SK-N-DZ (cell line): ENCODE results near the genes PITPNC1 and AMZ2.

DNA sequence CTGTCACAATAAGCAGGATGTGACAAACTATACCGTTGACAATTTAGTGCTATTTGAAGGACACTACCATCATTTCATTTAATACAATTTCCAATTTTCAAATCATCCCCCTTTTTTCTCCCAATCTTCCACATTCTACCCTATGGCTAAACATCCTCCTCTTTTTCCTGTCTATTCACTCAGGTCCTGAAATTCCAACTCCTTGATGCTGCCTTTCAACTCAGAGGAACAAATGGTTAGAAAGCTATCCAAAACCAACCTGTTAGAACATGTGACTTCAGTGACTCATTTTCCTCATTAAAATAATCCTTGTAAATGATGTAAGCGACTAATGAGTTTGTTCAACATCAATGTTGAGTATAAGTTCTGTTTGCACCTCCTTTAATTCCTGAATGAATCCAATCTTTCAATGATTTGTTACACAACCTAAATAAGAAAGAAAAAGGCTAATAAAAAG lies 5.5 kb downstream of the PSMD12 start:
RAMPAGE:
- cytosol, long total RNA: no peak
- nucleus, long total RNA: no peak

RAMPAGE:
- cytosol, long total RNA: no peak
- nucleus, long total RNA: no peak
Observed at GRCh38 chr17:67364677-67365523, 1.5 kb downstream of the PSMD12 start.

GRCh38 chr17:67377117-67378101 lies at the start of gene PITPNC1:
TSS of gene PITPNC1 (plus strand) at chr17:67377281.
RAMPAGE:
- cytosol, long total RNA: no peak
- nucleus, long total RNA: no peak

DNA sequence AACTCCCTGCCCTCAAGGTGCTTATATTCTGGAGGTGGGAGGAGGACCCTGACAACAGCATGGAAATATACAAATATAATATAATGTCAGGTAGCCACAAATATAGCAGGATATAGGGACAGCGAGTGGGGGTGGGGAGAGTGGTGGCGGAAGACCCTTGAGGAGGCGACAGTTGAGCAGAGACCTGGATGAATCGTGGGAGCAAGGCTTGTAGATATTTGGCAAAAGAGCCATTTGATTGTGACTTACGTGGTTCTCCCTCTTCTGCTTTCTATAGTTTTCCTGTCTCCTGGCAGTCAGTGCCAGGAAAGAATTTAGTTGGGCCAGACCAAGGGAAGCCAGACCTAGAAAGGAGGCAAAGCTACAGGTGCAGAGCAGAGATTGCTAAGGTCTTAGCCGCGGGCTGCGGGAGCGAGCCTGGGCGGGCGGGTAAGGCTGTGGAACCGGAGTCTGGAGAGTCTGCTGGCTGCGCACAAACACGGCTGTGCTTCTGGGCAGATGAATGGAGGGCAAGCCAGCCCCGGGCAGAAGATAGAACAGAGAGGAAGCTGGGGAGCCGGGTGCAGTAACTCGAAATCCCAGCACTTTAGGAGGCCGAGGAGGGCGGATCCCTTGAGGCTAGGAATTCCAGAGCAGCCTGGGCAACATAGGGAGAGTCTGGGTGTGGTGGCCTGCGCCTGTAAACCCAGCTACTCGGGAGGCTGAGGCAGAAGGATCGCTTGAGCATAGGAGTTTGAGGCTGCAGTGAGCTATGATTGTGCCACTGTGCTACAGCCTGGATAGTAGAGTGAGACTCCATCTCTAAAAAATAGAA lies 56.0 kb downstream of the PITPNC1 start:
RAMPAGE:
- cytosol, long total RNA: no peak
- nucleus, long total RNA: no peak

DNA sequence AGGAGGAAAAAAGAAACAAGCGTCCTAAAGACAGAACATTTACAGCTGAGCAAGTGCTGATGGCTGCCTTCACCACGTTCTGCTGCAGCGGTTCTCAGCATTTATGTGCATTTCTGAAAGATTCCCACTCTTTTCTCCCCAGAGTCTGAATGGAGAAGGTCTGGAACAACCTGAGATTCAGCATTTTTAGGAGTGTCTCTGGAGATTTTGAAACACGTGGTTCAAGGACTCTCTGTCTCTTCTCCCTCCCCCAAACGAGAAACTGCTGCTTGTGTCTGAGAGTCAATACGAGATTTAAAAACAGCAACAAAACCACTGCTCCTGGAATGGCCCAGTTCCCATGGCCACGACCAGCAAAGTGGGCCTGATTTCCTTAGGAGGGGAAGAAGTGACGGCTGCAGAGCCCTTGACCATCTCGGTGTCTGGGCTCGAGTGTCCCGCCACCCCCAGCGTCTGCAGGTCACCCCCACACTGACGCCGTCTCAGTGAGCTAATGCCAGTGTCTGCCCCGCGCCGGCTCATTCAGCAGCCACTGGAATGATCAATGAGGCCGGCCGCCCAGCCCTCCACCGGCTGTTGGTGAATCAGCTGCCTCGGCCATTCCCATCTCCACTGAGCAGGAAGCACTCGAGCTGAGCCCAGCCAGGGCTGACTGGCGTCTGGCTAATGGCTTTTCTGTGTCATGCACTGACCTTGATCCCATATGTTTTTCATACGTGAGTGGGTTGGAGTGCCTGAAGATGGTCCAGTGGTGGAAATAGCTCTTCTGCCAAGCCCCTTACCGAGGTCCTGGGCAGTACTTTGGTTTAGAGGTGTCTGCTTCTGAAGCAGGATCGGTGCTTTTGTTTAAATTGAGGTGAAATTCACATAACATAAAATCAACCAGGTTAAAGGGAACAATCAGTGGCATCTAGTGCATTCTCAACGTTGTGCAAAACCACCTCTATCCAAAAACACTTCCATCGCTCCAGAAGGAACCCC lies 151.8 kb downstream of the PITPNC1 start:
RAMPAGE:
- cytosol, long total RNA: no peak
- nucleus, long total RNA: no peak

DNA sequence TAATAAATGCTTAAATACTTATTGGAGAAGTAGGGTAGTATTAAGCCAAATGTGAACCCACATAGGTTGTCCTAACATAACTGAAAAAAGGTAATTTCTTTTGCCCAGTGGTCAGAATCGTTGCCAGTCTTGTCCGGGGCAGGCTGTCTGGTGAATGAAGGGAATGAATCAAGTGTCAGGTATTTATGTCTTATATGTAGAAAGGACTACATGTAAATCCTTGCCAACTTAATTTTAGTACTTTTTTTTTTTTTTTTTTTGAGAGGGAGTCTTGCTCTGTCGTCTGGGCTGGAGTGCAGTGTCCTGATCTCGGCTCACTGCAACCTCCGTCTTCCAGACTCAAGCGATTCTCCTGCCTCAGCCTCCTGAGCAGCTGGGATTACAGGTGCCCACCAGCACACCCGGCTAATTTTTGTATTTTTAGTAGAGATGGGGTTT lies 2.4 kb downstream of the BPTF start:
RAMPAGE:
- cytosol, long total RNA: no peak
- nucleus, long total RNA: no peak

DNA sequence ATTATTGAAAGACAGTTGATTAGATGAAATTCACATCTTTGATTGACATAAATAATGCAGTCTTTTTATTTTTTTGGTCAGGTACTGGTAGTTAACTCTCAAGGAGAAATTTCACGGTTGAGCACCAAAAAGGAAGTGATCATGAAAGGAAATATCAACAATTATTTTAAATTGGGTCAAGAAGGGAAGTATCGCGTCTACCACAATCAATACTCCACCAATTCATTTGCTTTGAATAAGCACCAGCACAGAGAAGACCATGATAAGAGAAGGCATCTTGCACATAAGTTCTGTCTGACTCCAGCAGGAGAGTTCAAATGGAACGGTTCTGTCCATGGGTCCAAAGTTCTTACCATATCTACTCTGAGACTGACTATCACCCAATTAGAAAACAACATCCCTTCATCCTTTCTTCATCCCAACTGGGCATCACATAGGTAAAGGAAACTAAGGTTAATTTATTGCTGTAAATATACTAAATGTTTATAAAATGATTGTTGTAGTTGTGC lies 68.0 kb downstream of the BPTF start:
RAMPAGE:
- cytosol, long total RNA: no peak
- nucleus, long total RNA: no peak

DNA sequence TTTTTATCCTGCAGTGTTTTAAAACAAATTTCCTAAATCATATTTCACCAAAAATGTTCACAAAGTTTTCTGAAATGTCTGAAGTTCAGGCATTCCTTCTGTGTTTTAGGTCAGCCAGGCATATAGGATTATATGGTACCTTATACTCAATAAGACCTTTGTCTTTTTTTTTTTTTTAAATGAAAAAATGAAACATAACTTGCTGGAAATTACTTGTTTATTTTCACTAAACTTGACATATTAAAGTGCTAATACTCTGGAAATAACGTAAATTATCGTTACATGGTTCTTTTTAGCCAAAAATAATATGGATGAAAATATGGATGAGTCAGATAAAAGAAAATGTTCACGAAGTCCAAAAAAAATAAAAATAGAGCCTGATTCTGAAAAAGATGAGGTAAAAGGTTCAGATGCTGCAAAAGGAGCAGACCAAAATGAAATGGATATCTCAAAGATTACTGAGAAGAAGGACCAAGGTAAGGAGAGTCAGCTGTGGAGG lies 84.0 kb downstream of the BPTF start:
RAMPAGE:
- cytosol, long total RNA: no peak
- nucleus, long total RNA: no peak

RAMPAGE:
- cytosol, long total RNA: no peak
- nucleus, long total RNA: no peak
Observed at GRCh38 chr17:67911310-67912517, 84.6 kb downstream of the C17orf58 start.

GRCh38 chr17:68019633-68021003 lies 15.4 kb upstream of the KPNA2 start:
RAMPAGE:
- cytosol, long total RNA: start-site peak on the plus strand at chr17:68020114-68020160, 5 and 6 reads in 2 replicates
- nucleus, long total RNA: no peak

DNA sequence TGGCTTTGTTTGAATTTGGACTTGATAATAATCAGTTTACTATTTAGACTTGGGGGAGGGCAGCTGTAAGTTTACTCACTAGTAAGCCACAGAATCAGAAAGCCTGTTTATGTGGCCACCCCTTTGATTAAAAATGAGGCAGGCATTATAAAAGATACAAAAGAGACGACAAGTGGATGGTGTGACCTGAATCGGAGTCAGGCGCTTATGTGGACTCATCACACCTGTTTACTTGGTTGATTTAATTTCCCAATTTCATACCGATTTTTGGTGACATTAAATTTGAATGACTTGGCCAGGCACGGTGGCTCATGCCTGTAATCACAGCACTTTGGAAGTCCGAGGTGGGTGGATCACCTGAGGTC lies 9.0 kb downstream of the KPNA2 start:
RAMPAGE:
- cytosol, long total RNA: no peak
- nucleus, long total RNA: no peak

RAMPAGE:
- cytosol, long total RNA: no peak
- nucleus, long total RNA: no peak
Observed at GRCh38 chr17:68085943-68086562, 50.5 kb downstream of the KPNA2 start.

RAMPAGE:
- cytosol, long total RNA: no peak
- nucleus, long total RNA: no peak
Observed at GRCh38 chr17:68101265-68102303, 66.0 kb downstream of the KPNA2 start.

DNA sequence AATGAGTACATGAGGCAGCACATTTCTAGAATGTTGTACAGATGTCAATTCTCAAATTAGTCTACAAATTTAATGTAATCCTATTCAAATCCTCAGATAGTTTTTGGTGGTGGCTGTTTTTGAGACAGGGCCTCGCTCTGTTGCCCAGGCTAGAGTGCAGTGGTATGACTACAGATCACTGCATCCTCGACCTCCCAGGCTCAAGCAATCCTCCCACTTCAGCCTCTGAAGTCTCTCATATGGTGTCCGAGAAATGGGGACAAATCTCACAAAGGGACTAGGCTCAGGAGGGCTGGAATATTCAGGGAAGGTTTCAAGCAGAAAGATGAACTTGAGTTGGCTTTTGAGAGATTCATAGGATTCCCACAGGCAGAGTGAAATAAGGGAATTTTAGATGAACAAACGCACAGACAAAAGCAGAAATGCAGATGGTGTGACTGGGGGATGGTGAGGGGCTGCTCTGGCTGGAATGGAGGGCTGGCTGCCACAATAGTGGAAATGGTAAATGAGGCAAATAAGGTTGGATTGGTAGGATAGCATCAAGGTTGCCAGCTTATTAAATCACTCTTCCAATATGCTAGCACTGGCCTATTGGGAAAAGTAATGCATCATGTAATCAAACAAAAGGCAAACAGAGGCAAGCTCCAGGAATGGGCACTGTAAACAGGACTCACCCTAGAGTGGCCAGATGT lies 89.0 kb downstream of the KPNA2 start:
RAMPAGE:
- cytosol, long total RNA: no peak
- nucleus, long total RNA: no peak

RAMPAGE:
- cytosol, long total RNA: no peak
- nucleus, long total RNA: no peak
Observed at GRCh38 chr17:68168639-68169108, 79.2 kb upstream of the AMZ2 start.

GRCh38 chr17:68179977-68180412 lies 67.8 kb upstream of the AMZ2 start:
RAMPAGE:
- cytosol, long total RNA: no peak
- nucleus, long total RNA: no peak

RAMPAGE:
- cytosol, long total RNA: no peak
- nucleus, long total RNA: no peak
Observed at GRCh38 chr17:68204626-68205198, 43.1 kb upstream of the AMZ2 start.

DNA sequence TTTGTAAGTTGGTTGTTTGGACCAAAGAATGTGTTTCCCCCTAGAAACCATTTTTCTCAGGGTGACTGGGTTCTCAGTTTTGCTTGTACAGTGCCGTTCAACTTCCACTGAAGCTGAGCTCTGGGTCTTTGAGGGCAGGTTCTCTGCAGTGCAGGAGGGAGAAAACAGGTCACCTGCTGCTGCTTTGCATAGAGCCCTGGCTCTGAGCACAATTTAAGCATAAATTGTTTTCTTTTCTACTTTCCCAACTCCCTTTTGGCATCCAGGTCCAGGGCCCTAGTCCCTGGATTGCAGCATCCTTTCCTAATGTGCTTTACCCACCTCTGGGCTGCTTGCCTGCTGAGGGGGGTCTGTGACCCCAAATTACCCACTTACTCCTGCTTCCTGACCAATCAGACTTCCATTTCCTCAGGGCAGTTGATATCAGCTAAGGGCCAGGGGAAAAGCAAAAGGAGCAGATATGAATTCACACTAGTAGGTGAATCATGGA lies 8.8 kb upstream of the AMZ2 start:
RAMPAGE:
- cytosol, long total RNA: no peak
- nucleus, long total RNA: no peak

GRCh38 chr17:68247138-68248186 lies at the start of gene AMZ2:
TSS of gene AMZ2 (plus strand) at chr17:68248043.
RAMPAGE:
- cytosol, long total RNA: start-site peak on the minus strand at chr17:68247754-68247914, 16 and 18 reads in 2 replicates; start-site peak on the plus strand at chr17:68248027-68248109, 2,092 and 2,805 reads in 2 replicates
- nucleus, long total RNA: start-site peak on the plus strand at chr17:68248033-68248109, 661 and 92 reads in 2 replicates

RAMPAGE:
- cytosol, long total RNA: no peak
- nucleus, long total RNA: no peak
Observed at GRCh38 chr17:68273758-68274110, 17.2 kb downstream of the SLC16A6 start.